Jejunum (tissue), 1 donor: ENCODE data around the genes CARD14 and SGSH.

GRCh38 chr17:79075764-79076375 is 1.2 kb downstream of the ENGASE start:
- PRO-cap = no peak

DNA sequence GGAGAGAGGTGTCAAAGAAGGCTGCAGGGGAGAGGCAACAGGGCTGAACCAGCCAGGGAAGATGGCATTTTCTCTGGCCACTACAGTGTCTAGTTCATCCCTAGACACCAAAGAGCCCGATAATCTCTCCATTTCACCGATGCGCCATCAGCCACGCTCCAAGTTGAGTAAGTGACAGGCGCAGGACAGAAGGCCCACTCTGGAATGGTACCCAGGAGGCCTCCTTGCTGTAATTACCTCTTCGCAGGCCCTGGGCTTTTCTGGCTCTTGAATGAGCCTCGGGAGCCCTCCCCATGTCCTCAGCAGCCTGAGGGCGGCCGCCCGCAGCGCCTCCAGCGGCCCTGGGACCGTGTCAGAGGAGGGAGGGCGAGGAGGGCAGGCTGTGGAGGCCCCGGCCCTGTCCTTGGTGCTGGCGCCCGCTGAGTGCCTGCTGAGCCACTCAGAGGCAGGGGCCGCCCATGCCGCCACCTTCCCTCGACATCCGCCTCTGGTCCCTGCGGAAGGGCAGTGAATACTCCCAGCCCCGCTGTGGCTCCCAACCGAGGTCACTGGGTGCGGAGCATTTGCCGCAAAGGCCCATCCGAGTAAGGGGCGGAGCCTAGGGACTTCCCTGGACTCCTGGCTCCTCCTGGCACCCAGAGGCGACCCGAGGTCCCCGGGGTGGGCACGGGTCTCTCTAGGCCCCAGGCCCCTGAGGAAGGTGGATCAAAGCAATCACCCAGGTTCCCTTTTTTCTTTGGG is 2.9 kb downstream of the RBFOX3 start:
- PRO-cap = no peak

- PRO-cap = no peak
Observed at GRCh38 chr17:79657844-79658561, 47.2 kb upstream of the RBFOX3 start.

- PRO-cap = no peak
Observed at GRCh38 chr17:79662707-79663141, 51.9 kb upstream of the RBFOX3 start.

GRCh38 chr17:79740388-79740879 is 9.7 kb downstream of the ENPP7 start:
- PRO-cap = no peak

DNA sequence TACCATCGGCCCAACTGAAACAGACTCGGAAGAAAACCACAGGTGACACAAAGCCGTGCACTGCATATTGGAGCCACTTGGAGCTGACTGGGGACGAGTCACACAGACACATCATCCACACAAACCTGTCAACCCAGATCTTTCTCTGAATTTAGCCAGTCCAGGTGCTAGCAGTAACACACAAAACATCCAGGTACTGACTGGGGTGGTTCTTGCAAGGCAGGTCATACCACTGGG is 14.8 kb downstream of the ENPP7 start:
- PRO-cap = no peak

DNA sequence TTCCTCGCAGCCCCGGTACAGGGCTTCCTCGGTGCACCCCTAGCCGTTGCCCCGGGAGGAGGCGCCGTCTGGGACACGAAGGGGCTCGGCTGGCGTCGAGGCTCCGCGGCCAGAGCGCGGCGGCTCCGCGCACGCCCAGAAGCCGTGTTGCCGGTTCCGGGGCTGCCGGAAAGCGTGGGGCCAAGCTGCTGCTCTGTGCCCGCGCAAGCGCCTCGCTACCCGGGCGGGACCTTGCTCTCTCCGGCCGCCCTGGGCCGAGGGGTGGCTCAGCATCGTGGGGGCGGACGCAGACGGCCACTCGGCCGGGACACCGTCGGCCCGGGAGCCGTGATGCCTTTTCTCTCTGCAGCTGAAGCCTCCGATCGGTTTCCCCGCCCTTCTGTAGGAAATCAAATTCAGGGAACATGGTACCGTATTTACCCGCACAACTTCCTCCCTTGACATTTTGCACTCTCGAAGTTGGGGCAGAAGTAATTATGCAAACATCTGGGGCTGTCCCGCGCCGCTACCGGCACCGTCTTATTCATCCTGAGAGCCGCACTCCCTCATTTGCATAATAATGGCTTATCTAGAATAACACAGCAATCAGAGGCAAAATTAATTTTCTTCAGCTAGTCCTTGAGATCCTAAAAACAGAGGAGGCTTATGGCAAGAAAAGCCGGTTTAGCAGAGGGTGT is 7.4 kb upstream of the CBX8 start:
- PRO-cap = no peak

- PRO-cap = bidirectional peak, plus-strand start at chr17:79844275, minus-strand start at chr17:79844203; bidirectional peak, plus-strand start at chr17:79844692, minus-strand start at chr17:79844610
Observed at GRCh38 chr17:79843925-79844760, 4.9 kb upstream of the CBX4 start.

DNA sequence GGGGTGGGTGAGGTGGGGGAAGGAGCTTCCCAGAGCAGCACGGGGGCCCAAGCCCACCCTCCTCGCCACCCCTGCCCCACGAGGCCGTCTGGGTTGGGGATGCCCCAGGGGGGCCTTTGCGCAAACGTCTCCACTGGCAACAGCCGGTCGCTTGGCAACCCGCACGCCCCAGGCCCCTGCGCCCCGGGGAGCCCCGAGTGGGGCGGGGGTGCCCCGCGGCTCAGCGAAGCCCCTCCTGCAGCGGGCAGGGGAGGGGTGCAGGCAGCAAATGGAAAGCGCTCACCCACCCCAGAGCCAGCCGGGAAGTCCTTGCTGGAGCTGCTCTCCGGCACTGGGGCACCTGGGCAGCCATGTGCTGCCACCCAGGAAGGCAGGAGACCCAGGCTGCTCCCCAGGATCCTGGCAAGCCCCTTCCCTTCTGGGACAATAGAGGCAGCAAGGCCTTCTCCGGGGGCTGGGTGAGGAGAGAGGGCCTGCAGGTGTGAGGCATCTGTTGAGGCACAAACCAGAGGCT is 80.7 kb upstream of the CBX4 start:
- PRO-cap = bidirectional peak, plus-strand start at position 343 of the sequence, minus-strand start at position 199 of the sequence

- PRO-cap = bidirectional peak, plus-strand start at chr17:79925517, minus-strand start at chr17:79925397
Observed at GRCh38 chr17:79925019-79925657, 85.9 kb upstream of the CBX4 start.

DNA sequence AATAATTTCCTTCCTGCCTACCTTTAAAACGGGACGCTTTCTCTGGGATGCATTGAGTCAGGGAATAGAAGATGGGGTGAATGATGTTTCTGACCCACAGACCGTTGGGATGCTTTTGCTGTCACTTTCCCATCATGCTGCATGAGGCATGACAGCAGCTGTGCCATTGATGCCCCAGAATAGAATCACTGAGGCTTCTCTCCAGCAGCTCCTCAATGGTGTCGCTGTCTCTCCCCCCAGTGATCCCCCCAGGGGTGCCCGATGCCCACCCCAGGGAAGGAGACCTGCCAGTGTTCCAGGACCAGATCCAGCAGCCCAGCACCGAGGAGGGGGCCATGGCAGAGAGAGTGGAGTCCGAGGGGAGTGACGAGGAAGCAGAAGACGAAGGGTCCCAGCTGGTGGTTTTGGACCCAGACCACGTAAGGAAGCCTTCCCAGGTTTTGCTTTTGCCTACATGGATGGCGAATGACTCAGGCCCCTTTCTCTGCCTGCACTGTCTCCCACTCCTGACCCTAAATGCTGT is 12.0 kb downstream of the CCDC40 start:
- PRO-cap = no peak

DNA sequence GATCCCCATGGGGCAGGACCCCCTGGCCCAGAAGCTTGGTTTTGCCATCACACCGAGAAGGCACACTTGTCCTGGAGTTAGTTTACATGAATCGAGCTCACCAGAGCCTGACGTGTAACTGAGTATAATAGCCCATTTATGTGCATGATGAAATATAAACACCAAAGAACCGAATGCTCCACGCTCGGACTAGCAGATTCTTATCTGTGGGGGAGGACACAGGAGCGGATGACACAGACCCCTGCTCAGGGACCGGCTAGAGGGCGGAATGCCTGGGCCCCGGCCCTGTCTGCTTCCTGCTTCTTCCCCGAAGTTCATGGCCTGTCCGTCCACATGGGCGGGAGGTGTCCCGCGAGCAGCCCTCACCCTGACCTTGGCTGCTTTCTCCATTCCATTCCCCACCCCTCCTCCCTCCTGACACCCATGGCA is 32.2 kb downstream of the CCDC40 start:
- PRO-cap = unidirectional peak, plus-strand start at position 203 of the sequence

DNA sequence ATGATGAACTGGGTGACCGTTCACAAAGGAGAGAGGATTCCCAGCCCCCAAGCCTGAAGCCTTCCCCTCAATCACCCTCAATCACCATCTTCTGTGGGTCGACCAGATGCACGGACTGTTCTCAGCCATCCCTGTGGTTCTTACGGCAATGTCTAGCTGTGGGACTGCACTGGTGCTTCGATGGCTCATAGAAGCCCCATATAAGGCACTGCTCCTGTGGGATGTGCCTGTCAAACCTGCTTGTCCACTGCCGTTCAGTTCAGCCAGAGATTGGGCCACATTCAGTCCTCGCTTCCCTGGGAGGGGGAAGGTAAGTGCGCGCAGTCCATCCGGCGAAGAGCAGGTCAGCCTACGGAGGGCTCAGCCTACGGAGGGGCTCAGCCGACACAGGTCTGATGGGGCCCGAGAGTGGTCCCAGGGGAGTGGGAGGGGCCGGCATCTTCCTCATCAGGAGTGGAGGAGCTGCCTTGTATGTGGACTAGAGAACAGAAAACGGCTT is at the start of gene CARD14:
Gene CARD14, plus strand, starts transcription at position 284 of the 499 bp plus-strand sequence.
- PRO-cap = no peak

- PRO-cap = bidirectional peak, plus-strand start at chr17:80220427, minus-strand start at chr17:80220333
Observed at GRCh38 chr17:80220033-80220591, at the start of gene SGSH. SGSH (minus strand) TSS chr17:80220333.

GRCh38 chr17:80221241-80221926 is 1.2 kb downstream of the SLC26A11 start:
- PRO-cap = no peak

- PRO-cap = bidirectional peak, plus-strand start at chr17:80260240, minus-strand start at chr17:80260228; bidirectional peak, plus-strand start at chr17:80260852, minus-strand start at chr17:80260445
Observed at GRCh38 chr17:80259906-80260722, 538 bp upstream of the RNF213 start.

DNA sequence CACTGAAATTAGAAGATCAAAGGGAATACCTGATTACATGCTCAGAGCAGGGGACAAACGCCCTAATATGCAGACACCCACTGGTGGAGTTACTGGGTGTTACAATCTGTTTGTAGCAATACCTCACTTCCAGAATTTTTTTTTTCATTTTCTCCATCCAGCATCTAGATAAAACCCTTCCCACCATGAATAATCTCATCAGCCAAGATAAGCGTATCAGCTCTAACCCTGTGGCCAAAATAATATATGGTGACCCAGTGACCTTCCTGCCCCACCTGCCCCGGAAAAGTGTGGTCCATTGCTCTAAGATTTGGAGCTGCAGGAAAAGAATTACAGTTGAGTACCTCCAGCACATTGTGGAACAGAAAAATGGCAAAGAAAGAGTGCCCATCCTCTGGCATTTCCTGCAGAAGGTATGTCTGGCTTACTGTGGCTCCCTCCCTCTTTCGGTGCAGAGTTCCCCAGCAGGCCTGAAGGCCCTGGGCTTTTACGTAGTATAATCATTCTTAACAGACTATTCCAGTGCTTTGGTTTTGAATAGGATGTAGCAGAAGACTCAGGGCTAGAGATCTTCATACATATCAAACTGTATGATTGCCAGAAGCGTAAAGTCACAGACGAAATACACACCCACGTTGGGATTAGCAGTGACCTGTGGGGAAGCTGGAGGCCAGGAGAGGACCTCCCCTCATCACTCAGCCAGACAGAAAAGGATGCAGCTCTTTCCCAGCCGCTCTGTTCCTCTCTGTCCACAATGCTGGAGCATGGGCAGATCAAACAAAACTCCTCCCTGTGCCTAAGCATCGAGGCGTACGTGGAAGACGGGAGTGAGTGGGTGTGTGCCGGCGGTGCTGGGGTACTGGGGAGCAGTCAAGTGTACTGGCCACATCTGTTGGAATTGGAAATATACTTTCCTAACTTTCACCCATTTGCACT is 31.2 kb upstream of the ENDOV start:
- PRO-cap = no peak

- PRO-cap = no peak
Observed at GRCh38 chr17:80453190-80453842, 23.1 kb downstream of the NPTX1 start.

GRCh38 chr17:80455207-80455810 is 21.1 kb downstream of the NPTX1 start:
- PRO-cap = bidirectional peak, plus-strand start at chr17:80455411, minus-strand start at chr17:80455340

- PRO-cap = no peak
Observed at GRCh38 chr17:80560181-80560707, 15.6 kb downstream of the RPTOR start.